Endothelial cell (in vitro differentiated cells): ENCODE measurements around a stretch of chr22.

- PRO-cap = no peak
These were observed 98.3 kb downstream of the TAFA5 start for GRCh38 chr22:48587685-48588007.

- PRO-cap = no peak
These were observed 339.8 kb downstream of the BRD1 start for GRCh38 chr22:49487821-49488289.

DNA sequence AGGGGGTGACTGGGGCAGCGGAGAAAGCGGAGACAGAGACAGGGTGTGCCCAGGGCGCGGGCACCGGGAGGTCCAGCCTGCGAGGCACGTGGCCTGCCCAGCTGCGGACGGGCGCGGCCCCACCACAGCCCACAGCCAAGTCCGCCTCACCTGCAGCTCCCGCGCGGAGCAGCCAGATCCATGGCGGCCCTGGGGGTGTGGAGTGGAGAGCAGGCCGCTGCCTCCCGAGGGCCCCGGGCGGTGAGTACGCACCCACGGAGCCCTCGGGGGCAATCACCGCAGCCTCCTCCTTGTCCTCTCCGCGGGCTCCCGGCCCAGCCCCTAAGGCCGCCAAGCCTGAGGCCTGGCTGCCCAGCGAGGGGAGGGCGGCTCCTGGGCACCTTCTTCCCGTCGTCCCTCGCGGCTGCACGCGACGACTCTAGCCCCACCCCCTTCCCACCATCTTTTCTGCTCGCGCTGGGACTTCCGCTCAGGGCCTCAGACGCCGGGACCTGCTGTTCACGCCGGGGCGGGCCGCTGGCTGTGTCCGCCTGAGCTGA, 286.4 kb downstream of the BRD1 start:
- PRO-cap = no peak

DNA sequence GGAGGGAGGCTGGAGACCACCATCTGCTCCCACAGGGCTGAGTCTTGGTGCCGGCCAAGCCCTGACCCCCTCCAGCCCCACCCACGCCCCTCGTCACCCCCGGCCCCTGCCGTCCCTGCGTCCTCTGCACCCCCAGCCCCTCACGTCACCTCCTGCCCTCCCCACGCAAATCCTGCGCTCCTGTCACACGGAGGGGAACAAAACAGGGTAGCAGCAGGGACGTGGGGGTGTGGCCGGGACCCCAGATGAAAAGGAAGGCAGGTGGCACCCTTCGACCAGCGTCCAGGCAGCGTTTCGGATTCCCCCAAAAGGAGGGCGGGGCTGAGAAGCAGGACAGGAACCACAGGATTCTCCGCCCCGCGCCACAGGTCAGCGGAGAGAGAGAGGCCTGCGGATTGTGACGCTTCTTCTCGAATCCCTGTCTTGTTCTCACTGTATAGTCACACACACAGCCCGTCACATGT, 156.7 kb downstream of the BRD1 start:
- PRO-cap = no peak

GRCh38 chr22:49825961-49826369, 1.7 kb downstream of the BRD1 start:
- PRO-cap = no peak

DNA sequence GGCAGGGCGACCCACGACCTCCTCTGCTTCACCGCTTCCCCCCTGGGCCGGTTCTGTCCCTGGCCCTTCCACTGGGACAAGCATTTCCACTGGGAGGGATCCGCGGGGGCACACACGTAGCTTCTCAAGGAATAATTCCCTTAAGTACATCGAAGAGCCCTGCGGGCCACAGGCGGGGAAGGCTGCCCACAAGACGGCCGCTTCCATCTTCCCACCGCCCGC, 1.4 kb downstream of the BRD1 start:
- PRO-cap = no peak

DNA sequence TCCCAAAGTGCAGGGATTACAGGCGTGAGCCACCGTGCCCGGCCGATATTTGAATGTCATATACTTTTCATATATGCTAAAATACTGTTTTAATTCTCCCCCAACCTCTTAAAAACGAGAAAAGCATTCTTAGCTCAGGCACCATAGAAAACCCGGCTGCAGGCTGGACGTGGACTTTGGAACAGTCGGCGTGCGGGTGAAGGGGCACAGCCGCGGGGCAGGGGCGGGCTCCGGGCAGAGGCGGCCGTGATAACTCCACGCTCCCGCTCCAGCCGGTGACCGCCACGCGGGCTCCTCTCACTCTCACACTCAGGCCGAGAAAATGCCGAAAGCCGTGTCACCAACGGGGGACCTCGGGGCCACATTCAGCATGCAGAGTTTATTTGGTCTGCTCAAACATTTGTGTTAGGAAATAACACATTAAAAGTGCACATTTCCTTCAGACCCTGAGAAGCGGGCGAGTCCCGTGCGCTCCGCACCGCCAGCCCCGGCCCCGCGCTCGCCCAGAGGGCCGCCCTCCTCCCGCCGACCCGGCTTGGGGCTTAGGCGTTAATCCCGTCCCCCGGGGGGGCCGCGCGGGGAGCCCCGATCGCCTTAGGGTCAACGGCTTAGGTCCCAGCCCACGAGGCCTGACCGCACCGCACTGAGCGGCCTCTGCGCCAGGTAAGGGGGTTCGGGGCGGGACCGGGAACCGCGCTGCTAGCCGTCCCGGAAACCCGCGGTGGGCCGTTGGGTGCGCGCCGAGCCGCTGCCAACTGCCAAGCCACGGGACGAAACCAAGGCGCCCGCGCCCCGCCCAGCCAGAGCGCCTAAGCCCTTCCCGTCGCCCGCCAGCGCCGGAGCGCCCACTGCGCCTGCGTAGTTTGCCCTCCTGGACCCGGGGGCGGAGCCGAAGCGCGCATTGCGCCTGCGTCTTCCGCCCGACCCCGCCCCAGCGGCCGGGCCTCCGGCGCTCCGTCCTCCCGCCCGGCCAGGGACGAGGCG, 595 bp upstream of the ZBED4 start:
- PRO-cap = bidirectional peak, plus-strand start outside the sequence, minus-strand start at position 850 of the sequence

- PRO-cap = no peak
These were observed 26.5 kb downstream of the ZBED4 start for GRCh38 chr22:49879827-49880894.

GRCh38 chr22:49944599-49945644, 15.7 kb upstream of the PIM3 start:
- PRO-cap = no peak

- PRO-cap = no peak
These were observed 12.4 kb upstream of the PIM3 start for GRCh38 chr22:49947751-49948906.

GRCh38 chr22:49950969-49951779, 9.4 kb upstream of the PIM3 start:
- PRO-cap = no peak

DNA sequence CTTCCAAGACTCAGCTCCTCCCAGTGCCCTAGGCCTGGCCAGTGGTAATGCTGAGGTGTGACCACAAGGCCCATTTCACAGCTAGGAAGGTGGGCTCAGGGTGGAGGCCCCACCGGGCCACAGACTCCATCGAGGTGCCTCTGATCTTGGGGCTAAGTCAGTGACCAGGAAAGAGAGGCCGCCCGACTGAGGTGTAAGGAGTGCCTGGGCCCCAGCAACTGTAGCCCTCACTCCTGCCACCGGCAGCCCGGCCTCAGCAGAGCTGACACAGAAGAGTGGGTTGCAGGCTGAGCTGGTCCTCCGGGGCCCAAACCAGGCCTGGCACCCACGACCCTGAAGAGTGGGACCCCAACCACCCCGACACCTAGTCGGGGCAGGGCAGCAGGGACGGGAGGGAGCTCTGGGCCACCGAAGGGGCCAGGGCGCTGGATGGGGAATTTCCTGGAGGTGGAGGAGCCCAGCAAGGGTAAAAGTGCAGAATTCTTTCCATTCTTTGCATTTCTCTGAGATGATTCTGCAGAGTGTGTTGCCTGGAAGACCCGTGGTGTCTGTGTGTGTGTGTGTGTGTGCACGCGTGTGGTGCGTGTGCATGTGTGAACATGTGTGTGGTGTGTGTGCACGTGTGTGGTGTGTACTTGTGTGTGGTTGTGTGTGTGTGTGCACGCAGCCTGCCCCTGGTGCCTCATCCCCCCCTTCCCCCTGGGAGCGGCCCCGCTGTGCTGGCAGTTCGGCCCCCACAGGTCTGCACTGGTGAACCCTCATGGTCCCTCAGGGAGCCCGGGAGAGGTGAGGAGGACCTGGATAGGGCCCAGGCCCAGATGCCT, 8.3 kb upstream of the PIM3 start:
- PRO-cap = no peak

GRCh38 chr22:49959092-49959549, 1.5 kb upstream of the PIM3 start:
- PRO-cap = no peak

DNA sequence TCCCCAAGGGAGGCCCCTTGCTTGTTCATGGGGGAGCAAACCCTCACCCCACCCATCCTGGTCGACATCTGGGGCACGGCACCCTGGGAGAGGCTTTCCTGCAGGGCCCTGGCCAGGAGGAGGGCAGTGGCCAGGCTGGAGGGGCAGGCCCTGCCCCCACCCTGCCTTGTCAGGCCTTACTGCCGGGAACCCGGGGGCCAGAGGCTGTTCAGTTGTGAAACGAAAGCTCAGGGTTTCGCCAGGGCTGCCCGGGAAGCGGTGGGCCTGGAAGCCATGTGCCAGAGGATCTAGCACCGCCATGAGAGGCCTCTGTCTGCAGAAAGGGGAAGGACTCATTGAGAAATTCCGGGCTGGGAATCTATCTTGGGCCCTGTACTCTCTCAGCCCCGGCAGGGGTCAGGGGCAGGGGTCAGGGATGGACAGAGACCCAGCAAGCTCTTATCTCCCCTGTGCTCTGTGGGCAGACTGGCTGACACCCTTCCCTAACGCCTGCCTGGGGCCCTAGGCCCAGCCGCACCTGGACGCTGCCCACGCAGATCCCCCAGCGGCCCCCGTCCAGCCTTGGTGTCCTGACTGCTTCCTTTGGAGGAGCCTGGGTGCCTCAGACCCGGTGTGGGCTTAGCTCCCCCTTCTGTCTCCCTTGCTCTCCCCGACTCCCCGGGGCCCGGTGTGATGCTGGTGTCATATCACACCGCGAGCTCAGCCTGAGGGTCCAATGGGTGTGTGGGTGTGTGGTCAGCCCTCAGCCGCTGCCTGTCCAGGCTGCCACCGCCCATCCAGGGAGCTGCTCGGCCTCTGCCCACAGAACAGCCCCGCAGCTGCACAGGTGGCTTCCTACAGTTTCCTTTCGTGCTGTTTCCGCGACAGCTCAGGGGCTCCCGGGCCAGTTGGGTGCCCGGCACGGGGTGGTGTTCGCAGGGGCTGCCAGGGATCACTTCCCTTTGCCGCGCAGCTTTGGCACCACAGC, 6.4 kb downstream of the PIM3 start:
- PRO-cap = no peak

- PRO-cap = no peak
These were observed 8.4 kb downstream of the PIM3 start for GRCh38 chr22:49968695-49969626.

GRCh38 chr22:49970965-49971814, 10.6 kb downstream of the PIM3 start:
- PRO-cap = unidirectional peak, plus-strand start at chr22:49971022

DNA sequence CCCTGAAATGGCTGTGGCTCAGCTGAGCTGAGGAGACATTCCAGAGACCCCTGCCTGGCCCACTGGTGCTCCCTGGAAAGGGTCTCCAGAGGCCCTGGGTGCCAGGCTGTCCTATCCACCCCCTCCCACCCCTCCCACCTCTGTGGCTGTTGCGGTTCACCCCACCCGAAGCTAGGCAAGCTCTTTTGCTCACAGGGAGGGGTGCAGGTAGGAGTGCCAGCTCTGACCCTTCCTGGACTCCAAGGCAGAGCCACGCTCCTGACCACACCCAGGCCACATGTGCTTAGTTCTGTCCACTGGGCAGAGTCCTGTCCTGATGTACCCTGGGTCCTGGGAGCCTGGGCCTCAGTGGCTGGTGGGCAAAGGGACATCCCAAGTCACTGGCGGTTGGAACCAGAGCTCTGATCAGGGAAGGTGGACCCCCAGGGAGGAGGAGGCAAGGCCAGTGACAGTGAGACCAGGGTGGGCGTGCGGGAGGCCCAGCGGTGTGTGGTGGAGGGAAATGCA, 16.4 kb downstream of the IL17REL start:
- PRO-cap = no peak

GRCh38 chr22:50016813-50017409, 4.3 kb upstream of the IL17REL start:
- PRO-cap = no peak

DNA sequence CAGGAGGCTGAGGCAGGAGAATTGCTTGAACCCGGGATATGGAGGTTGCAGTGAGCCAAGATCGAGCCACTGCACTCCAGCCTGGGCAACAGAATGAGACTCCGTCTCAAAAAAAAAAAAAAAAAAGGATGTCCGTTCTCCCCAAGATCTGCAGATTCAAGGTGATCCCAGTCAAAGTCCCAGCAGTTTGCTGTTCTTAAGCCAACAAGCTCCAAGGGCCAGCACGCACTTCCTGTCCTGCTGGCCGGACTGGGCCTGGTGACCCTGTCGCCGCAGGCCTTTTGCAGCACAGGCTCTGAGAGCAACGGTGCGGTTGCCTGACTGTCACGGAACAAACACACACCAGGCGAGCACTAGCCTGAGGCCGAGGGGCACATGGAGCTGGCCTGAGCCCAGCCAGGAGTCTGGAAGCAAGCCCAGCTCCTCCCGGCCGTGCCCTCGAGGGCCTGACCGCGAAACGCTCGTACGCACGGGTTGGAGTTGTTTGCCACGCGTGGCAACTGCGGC, 14.9 kb upstream of the IL17REL start:
- PRO-cap = no peak

DNA sequence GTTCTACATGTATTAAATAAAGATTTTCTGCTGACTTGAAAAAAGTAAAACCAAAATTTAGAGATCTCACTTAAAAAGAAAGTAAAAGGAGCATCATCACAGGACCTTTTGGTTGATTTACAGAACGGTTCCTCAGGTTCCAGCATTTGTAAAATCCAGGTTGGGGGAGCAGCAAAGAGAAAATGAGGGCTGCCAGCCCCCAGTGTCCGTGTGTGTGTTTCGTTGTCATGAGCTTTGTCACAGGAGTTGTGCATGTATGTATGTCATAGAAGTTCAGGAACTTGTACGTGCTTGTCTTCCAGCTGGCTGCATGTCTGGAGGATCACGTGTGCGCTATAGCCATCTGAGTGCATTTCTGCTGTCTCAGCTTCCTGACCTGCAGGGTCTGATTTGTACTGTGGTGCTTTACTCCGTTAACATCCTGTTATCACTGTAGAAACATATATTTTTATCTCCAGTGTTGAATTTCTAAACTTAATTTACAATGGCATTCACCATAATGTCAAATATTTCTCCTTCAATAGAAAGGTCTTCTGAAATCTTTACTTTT, 15.9 kb downstream of the MOV10L1 start:
- PRO-cap = no peak